Vein endothelial cell (primary cell): ENCODE measurements around a stretch of chr15.

GRCh38 chr15:85168626-85169155, 187.0 kb downstream of the PDE8A start:
- CAGE, long polyA plus RNA = no peak

DNA sequence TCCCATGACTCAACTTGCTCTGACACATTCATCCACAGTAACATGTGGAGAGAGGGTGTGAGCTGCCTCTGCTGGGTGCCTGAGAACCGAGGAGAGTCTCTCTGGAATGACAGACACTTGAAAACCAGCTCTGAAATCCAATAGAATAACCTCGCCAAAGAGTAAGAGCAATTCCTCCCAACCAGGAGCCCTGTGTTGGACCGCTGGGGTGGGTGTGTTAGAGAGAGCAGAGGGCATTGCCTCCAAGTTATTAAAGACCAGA, 35.8 kb upstream of the AKAP13 start:
- CAGE, long polyA plus RNA = no peak

GRCh38 chr15:85379626-85380082, 749 bp upstream of the AKAP13 start:
- CAGE, long polyA plus RNA = no peak

- CAGE, long polyA plus RNA = no peak
Observed at GRCh38 chr15:85380232-85380469, 252 bp upstream of the AKAP13 start.

DNA sequence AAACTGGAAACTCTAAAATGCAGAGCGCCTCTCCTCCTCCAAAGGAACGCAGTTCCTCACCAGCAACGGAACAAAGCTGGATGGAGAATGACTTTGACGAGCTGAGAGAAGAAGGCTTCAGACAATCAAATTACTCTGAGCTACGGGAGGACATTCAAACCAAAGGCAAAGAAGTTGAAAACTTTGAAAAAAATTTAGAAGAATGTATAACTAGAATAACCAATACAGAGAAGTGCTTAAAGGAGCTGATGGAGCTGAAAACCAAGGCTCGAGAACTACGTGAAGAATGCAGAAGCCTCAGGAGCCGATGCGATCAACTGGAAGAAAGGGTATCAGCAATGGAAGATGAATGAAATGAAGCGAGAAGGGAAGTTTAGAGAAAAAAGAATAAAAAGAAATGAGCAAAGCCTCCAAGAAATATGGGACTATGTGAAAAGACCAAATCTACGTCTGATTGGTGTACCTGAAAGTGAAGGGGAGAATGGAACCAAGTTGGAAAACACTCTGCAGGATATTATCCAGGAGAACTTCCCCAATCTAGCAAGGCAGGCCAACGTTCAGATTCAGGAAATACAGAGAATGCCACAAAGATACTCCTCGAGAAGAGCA, 54.6 kb downstream of the AKAP13 start:
- CAGE, long polyA plus RNA = no peak

DNA sequence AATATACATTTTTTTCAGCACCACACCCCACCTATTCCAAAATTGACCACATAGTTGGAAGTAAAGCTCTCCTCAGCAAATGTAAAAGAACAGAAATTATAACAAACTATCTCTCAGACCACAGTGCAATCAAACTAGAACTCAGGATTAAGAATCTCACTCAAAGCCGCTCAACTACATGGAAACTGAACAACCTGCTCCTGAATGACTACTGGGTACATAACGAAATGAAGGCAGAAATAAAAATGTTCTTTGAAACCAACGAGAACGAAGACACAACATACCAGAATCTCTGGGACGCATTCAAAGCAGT, 56.1 kb downstream of the AKAP13 start:
- CAGE, long polyA plus RNA = no peak

GRCh38 chr15:85568591-85569352, 188.4 kb downstream of the AKAP13 start:
- CAGE, long polyA plus RNA = no peak

DNA sequence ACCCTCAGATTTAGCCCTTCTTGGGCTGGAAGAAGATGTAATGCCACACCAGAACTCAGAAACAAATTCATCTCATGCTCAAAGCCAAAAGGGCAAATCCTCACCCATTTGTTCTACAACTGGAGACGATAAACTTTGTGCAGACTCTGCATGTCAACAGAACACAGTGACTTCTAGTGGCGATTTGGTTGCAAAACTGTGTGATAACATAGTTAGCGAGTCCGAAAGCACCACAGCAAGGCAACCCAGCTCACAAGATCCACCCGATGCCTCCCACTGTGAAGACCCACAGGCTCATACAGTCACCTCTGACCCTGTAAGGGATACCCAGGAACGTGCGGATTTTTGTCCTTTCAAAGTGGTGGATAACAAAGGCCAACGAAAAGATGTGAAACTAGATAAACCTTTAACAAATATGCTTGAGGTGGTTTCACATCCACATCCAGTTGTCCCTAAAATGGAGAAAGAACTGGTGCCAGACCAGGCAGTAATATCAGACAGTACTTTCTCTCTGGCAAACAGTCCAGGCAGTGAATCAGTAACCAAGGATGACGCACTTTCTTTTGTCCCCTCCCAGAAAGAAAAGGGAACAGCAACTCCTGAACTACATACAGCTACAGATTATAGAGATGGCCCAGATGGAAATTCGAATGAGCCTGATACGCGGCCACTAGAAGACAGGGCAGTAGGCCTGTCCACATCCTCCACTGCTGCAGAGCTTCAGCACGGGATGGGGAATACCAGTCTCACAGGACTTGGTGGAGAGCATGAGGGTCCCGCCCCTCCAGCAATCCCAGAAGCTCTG, 199.7 kb downstream of the AKAP13 start:
- CAGE, long polyA plus RNA = no peak

GRCh38 chr15:85581392-85582443, 201.3 kb downstream of the AKAP13 start:
- CAGE, long polyA plus RNA = no peak

DNA sequence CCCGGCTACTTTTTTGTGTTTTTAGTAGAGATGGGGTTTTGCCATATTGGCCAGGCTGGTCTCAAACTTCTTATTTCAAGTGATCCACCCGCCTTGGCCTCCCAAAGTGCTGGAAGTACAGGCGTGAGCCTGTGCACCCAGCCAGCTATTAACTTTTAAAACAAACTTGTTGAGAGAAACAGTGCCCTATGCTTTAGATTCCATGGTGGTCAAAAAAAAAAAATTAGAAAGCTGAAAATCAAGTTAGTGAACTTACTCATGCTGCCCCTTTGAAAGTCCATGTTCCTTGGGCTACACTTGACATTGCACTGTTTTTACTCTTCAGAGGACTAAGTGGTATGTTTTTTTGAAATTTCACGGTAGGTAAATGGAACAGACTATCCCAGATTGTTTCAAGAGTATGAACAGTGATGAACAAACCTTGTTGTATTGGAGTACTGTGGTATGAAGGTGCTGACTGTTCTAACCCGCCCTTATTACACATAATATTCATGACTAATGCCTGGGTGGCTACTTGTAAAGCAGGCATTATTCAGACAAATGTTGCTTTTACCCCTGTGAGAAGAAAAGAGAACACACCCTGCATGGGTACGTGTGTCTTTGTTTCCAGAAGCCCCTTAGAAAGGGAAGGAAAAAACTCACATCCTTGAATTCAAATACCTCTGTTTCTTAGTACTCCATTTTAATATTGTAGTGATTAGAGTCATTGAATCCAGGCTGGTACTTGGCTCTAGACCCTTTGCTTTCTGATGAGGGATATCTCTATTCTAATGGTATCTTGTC, 206.7 kb downstream of the KLHL25 start:
- CAGE, long polyA plus RNA = no peak

- CAGE, long polyA plus RNA = no peak
Observed at GRCh38 chr15:85596189-85596936, 198.4 kb downstream of the KLHL25 start.

DNA sequence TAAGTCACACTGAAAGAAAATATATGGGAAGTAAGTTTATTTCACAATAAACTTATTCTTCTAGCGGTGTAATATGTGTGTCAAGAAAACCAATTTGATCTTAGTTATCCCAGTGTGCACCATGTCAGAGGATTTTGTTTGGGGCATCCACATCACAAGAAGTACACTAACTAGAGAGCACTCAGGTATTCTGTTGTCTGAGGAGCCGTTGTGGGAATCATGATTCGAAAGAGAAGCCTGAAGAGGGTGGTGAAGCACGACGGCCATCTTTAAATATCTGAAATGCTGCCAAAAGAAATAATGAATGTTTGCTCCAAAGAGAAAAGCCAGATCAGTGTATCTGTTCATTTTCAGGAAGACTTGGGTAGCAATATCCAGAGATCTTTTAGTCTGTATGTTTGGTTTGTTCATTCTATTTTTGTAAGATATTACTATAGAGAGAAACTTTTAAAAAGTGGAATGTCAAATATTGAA, 180.7 kb downstream of the KLHL25 start:
- CAGE, long polyA plus RNA = no peak

GRCh38 chr15:85646845-85647460, 147.8 kb downstream of the KLHL25 start:
- CAGE, long polyA plus RNA = no peak

GRCh38 chr15:85740548-85741184, 54.1 kb downstream of the KLHL25 start:
- CAGE, long polyA plus RNA = no peak

- CAGE, long polyA plus RNA = no peak
Observed at GRCh38 chr15:85745219-85745958, 49.3 kb downstream of the KLHL25 start.

DNA sequence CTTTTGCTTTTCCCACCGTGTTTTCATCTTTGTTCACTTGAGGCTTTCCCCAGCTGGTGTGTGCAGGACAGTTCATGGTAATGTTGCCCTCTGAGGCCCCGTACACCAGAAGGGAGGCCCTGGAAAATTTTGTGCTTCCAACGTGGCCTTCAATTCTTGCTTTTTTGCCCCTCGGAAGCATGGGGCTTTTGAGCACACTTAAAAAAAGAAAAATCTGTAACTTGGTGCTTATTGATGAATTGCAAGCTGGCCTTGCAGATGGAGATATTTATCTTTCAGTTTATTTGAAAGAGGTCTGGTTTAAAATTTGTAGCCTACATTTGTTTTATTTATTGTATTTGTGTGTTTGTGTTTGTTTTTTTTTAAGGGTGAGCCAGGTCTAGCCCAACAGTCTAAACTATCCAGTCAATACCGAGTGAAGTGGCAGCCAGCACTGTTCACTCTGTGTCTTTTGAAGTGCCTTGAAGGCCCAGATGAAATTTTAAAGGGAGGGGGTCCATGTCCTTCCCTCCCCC, 48.7 kb downstream of the KLHL25 start:
- CAGE, long polyA plus RNA = no peak

- CAGE, long polyA plus RNA = no peak
Observed at GRCh38 chr15:85794977-85795408, 268 bp upstream of the KLHL25 start.

DNA sequence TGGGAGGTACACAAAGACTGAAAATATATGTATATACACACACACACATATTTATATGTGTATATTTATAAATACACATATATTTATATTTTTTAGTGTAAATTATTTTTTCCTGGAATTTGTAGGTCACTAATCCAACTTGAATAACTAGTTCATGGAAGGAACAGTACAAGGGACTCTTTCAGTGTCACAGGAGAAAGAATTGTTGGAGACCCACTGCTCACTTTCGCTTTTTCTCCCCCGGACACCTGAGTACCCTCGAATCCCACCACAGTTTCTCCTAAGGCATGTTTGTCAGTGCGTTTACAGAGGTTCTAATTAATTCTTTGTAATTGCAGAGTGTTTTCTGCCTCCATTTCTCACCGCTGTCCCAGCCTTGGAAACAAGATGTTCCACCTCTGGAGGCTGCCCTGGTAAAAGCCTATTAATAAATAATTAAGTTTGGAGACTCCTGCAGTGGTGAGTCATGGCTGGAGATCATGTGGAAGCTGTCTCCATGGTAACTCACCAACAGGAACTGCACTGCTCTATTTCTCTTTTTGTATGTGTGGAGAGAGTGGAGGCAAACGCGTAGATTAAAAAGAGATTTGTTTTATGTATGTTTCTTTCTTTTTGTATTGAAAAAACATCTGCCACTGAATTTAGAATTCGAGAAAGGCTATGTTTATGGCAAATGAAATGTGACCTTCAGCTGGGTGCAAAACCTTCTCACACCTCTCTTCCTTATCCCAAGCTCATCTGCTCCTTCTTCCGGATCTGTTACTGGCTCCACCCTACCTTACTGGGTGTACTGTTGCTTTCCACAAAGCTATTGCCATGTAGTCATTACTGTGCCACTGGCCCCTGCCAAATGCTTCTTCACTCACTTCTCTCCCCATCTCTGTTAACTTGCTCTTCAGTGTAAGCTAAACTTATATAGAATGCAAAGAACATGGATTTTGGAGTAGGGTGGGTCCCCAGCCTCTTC, 778.8 kb downstream of the NTRK3 start:
- CAGE, long polyA plus RNA = no peak

- CAGE, long polyA plus RNA = no peak
Observed at GRCh38 chr15:87851082-87851456, 405.5 kb downstream of the NTRK3 start.

GRCh38 chr15:87951302-87951564, 305.3 kb downstream of the NTRK3 start:
- CAGE, long polyA plus RNA = no peak